ENCODE results near the genes COL5A2, MSTN and HIBCH.

- RRBS, 2 experiments = no CpG with 5 or more reads among the region's 7 CpGs
Measured at GRCh38 chr2:188994419-188994900, 20.3 kb downstream of the COL3A1 start.

DNA sequence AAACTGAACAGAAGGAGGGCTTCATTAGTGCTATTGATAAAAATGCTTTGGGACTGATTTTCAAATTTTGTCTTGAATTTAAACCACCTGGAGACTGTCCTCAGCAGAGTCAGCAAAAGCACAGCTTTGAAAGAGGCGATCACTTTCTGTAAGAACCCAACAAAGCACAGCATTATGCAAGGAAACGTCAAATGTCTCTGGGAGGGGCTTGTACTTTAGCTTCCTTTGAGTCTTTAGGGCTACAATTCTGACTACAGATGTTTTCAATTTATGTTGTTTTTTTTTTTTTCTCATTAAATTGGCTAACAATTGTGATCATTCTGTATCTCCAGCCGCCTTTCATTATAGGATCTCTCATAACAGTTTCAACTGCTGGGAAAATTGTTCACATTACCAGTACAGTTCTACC, 48.3 kb downstream of the COL3A1 start:
- RRBS, 2 experiments = no CpG with 5 or more reads among the region's 3 CpGs

GRCh38 chr2:189164866-189165194, 14.7 kb downstream of the COL5A2 start:
- RRBS, 2 experiments = no CpG with 5 or more reads among the region's 1 CpG

DNA sequence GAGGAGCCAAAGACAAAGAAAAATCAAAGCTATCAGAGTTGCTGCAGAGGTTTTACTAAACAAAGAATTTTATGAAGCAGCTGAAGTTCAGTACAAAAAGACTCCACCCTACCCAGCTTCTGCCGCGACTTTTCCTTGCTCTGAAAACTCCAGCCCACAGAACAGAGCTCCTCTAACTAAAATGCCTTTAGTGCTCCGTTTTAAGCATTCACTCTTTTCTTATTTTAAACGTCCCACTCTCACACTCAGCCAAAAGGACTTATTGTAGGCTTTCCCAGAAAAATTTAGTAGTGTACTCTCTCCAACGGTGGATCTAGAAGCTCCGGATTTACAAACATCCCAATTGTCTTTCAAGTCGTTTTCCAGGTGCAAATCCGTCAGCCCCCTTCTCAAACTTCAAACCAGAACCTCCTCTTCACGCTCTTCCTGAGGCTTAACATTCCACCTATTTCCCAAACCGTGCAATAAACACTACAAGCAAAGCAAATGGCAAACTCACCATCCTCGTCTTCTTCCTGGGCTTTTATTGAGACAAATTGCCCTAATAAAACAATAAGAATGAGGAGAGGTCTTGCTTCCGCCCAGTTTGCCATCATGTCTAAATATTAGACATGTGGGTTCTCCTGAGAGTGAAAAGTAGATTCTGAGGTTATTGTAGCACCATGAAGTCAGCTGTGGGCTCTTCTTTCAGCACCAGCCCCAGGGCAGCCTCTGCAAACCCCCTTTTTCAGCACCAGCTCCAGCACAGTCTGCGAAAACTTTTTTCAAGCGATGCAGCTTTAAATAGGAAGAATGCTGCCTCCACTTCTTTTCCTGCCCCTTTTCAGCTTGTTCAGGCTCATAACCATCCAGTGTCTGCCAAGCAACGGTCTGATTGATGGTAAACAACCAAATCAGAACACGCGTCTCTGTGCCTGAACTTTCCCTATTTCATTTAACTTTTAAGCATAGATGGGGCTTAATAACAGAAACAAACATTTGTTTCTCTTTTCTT, at the start of gene COL5A2:
COL5A2 (minus strand) TSS at position 753 of the 994 bp plus-strand sequence.
- RRBS, 2 experiments = no CpG with 5 or more reads among the region's 17 CpGs

DNA sequence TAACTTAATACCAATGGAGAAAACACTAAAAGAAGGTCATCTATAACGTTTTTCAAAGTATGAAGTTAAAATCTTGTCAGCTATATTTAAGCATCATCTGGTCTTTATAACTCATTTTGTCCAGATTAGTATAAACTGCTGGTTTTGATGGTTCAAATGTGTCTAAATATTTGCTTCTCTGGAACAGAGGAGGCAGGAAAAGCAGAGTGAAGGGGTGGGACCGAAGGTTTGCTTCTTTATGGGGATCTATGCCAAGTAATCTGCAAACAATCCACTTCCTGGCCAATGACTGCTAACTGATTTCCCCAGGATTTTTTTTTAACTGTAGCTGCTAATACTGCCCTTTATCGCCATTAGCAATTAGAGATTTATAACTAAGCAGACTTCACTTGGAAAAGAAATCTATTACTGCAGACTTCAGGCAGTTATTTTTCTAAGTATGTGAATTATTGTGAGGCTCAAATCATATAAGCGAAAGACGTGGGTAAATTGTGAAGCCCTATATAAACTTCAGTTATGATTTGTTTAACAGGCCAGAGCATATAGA, 31.2 kb upstream of the COL5A2 start:
- RRBS, 2 experiments = no CpG with 5 or more reads among the region's 5 CpGs

- RRBS, 2 experiments = no CpG with 5 or more reads among the region's 7 CpGs
Measured at GRCh38 chr2:189217412-189217994, 37.9 kb upstream of the COL5A2 start.

- RRBS, 2 experiments = no CpG with 5 or more reads among the region's 2 CpGs
Measured at GRCh38 chr2:189765564-189765909, 2.9 kb upstream of the OSGEPL1 start.

DNA sequence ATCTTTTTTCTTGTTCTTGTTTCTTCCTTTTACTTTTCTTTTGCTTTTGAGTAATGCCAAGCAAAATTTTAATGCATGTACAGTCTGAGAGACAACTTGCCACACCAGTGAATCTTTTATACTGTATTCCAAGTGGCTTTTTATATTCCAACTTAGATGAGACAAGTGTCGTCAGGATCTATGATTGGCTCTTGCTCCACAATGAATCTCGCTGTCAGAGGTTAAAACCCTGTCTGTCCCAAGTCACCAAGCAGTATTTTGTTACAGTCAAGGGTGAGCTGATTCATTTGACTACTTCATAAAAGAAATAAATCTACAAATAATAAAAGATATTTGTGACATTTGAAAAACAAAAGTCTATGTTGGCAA, at the start of gene MSTN:
MSTN (minus strand) TSS at position 115 of the 369 bp plus-strand sequence.
- RRBS, 2 experiments = no CpG with 5 or more reads among the region's 2 CpGs

- RRBS, 2 experiments = no CpG with 5 or more reads among the region's 5 CpGs
Measured at GRCh38 chr2:190093701-190094313, 31.3 kb upstream of the MSTN start.

- RRBS, 2 experiments = no CpG with 5 or more reads among the region's 1 CpG
Measured at GRCh38 chr2:190159225-190159406, 21.5 kb upstream of the C2orf88 start.

DNA sequence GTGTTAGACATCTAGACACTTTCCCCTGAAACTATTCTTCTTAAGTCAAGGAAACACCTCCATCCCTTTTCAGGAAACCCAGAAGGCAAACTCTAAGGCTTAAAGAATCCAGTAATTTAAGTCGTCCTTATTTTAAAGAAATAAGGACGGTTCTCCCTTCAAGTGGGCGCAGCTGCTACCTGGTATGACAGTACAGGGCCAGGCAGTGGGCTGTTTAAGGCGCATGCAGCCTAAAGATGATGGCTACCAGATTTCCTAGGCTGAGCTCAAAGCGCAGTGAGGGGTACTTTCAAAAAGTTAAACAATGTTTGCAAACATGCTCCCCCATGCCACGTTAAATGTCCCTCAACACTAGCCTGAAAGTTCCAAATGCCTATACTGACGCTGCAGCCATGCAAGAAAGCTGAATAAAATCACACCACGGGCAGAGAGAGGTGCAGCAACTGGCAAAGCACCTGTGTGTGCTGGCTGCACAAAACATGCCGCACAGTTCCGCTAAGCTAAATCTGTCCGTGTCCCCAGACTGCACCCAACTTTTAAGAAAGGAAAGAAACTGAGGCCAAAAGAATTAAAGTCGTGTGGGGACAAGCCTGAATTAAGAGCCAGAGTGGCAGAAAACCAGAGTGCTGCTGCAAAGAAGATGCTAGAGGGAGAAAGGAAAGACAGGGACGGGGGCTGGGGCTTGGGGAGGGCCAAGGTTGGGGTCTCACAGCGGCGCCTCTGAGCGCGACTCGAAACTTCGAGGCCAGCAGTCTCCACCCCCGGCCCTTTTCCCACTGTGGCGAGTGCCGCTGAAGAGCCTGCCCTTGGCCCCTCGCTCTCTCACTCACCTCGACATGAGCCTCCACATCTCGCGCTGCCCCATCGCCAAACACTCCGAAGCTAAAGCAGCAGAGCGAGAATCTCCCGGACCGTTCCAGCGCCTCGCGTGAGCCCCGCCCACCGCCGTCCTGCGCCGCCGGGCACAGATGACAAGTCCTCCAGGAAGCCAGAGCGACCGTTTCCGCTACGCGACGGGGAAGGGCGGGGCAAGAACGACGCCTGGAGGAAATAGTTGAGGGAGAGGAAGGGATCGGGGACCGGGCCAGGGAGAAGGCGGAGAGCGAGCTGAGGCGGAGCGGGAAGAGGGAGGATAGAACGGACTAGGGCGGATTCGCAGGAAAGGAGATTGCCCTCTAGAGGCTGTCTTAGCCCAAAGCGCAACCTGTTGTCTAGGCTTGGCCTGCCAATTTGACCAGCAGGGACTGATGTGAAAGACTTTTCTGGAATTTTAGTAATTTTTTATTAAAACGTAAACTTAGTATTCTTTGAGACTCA, at the start of gene HIBCH:
HIBCH (minus strand) TSS at position 941 of the 1,317 bp plus-strand sequence.
- RRBS, 2 experiments = under 1 to 2% methylated on average over 11 of the region's 60 CpGs

DNA sequence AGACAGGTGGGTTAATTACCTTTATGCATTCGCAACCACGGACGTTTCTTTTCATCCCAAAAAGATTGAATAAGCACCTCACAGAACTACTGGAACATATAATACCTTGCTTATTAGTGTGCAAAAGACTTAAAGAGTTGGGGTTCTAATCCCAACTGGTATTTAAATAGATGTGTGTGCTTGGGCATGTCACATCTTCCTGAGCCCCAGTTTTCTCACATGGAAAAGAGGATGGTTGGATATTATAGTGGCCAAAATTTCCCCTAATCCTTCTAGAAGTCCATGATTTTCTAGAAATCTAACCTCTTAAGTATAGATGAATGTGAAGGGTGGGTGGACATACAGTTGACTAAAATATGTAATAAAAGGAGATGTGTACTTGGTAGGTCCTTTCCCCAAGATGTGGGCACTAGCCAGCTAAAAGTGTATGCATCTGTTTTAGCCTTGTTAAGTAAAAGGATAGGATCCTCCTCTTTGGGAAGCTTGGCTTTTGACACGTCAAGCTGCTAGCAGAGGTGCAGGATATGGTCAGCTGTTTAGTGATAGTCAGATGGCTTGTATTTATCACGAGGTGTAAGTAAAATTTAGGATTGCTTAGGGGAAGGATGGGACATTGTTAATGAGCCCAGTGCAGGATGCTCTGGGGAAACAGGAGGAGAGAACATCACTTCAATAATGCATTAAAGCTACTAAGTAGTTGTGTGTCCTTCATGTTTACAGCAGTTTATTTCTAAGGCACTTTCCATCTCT, 1.3 kb downstream of the MFSD6 start:
- RRBS, 2 experiments = no CpG with 5 or more reads among the region's 5 CpGs

GRCh38 chr2:190469191-190469584, 61.0 kb downstream of the MFSD6 start:
- RRBS, 2 experiments = no CpG with 5 or more reads among the region's 2 CpGs

DNA sequence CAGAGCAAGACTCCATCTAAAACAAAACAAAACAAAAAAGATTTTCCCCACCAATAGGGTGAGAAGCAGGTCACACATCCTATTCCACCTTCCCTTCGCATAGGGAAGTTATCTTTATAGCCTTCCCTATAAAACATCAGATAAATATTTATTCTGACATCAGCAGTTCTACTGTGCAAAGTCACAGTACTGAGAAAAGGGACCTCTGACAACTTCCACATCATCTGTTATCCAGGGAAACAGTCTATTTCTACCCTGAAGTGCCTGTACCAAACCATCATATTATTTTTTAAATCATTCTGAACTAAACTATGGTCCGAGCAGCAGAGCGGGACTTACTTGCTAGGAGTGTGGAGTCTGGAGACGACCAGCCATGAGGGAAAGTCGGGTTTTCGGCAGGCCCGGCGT, 24.5 kb downstream of the NEMP2 start:
- RRBS, 2 experiments = no CpG with 5 or more reads among the region's 8 CpGs

GRCh38 chr2:190578304-190579242, 44.1 kb upstream of the NEMP2 start:
- RRBS, 2 experiments = no CpG with 5 or more reads among the region's 7 CpGs

GRCh38 chr2:190809781-190810482, 70.7 kb upstream of the GLS start:
- RRBS, 2 experiments = no CpG with 5 or more reads among the region's 2 CpGs

DNA sequence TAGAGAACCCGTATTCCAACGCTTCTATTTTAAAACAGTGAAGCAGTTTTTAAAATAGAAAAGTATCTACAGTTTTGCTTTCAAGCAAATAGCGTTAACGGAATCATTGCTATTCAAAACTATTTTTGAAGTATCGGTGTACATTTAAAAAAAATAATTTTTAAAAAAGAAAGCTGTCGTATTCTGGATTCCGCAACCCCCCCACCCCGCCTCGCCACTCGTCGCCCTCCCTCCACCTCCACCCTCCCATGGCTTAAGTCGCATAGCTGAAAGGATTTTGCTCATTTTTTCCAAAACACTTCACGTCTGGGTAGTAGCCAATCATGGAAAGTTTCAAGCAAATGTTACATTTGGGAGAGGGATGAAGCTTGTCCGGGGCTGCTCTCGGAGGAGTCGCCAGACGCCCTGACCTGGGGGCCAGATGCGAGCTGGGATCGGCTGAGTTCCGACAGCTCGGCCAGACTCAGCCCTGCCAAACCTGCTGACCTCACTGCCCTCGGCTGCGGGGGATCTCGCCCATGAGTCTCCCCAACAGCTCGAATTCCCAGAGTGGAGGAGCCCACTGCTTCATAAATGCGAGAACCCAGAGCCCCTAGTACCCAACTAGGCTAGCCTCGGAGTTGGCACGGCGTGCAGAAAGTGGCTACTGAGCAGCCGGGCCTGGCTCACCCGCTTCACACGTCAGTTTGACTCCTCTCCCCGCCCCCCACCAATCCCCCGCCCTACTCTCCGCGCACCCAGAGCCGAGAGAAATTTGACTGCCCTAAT, 491 bp upstream of the GLS start:
- RRBS, 2 experiments = no CpG with 5 or more reads among the region's 37 CpGs

GRCh38 chr2:190890804-190891559, 10.4 kb downstream of the GLS start:
- RRBS, 2 experiments = no CpG with 5 or more reads among the region's 2 CpGs

DNA sequence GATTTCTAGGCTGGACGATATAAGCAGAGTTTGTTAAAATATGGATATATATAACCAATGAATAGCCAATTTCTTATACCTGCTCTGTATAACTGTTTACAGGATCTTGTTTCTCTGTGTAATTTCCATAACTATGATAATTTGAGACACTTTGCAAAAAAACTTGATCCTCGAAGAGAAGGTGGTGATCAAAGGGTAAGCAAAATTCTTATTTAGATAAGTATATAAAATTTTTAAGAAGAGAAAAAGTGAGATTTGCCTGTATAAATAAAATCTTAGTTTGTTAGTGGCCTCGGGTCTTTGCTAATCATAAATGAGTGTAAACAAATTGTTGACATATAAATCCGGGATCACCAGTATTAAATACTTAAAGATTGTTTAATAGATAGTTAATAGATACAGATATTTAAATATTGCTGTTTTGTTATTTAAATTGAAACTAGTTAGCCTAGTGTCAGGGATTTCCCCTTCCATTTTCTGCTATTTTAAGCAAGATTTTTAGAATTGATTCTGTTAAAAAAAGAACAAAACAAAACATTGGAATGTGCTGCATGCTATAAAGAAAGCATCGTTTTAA, 50.9 kb downstream of the GLS start:
- RRBS, 2 experiments = no CpG with 5 or more reads among the region's 5 CpGs